Measurements from ENCODE around the genes SLC10A1 and SLC8A3.

- PRO-cap: no peak
Measured at GRCh38 chr14:68652039-68652454, 140.8 kb downstream of the ZFP36L1 start.

DNA sequence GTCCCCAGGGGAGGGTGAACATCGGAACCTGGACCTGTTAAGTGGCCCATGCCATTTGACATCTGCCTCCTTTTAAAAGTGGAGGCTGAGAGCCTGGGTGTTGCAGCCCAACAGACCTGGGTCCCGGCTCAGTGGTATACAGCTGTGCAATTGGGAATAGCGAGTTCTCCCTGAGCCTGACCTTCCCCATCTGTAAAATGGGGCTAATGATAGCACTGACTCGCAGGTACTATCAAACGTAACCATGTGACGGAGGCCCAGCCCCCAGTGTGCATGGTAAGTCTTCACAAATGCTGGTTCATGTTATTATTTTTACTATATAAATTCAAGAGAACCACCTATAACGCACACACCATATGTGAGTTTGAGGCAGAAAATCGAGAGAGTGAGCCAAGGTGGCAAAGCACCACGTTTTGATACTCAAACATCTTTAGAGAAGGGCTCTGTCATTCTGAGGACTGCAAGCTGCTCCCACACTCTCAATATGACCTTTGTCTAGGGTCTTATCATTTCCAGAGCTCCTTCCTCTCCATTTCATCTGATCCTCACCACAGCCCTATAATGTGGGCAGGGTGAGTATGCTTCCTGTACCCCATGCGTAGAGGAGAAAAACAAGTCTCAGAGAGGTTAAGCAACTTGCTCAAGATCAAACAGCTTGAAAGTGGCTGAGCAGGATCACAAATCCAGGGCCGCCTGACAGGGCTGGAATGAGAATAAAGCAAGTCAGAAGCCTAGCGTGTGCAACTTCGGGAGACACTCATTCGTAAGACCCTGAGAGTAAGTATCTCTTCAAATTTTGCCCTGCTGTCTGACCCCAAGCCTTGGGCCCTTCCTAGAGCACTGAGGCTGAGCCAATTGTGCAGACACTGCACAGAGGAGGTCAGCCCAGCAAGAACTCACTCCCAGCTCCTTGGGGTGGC, 10.9 kb downstream of the ZFP36L1 start:
- PRO-cap: no peak

DNA sequence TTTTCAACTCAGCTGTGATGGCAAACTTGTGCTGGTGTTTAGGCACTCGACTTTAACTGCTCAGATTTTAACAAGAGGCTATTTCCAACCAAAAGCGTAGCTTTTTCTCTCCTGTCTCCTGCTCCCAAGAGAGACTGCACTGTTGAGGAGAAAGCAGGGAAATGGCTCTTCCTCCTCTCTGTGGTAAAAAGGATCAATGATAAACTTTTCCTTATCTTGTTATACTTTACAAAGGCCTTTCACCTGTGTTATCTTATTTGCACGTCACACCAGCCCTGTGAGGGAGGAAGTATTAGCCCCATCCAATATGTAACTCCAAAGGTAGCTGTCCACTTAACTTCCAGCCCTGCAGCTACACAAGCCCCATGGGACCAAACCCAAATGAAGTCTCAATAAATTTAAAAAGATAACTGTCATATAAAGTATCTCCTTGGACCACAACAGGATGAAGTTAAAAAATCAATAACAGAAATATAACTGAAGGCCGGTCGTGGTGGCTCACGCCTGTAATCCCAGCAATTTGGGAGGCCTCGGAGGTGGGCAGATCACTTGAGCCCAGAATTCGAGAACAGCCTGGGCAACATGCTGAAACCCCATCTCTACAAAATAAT, 32.9 kb upstream of the ZFP36L1 start:
- PRO-cap: no peak

DNA sequence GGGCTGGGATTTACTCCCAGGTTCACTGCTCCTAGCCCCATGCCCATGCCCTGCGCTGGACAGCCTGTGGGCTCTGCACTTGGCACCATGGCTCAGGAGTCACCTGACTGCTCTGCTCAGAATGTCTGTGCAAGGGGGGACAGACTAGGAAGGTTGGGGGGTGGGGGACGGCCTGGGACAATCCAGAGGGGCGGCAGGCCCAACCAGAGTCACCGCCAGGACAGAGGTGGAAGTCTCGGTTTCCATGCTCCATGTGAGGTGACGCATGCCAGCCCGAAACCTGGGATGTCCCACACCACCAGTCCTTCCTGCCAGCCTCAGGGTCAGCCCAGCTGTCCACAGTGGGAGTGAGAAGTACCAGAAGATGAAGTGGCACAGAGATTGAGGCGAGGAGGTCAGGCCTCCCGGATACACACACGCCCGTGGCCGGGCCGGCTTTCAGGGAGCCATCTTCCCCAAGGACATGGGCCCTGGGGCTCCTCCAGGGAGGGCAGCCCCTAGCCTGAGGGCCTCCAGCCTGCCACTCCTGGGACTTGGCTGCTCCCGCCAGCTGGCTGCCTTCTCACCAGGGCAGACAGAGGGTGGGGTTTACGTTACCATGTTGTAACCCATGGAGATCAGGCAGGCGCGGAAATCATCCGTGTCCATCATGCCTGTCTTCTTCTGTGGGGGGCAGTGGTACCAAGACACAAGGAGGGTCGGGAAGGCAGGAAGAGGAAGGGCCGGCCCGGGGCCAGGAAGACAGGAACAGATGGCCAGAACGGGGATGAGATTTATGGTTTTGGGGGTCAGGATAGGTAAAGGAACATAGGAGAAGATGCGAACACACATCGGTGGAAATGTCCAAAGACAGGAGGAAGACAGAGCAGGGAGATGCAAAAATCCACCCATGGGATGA, 85.2 kb upstream of the ZFP36L1 start:
- PRO-cap: no peak

GRCh38 chr14:68929926-68930328, 49.2 kb downstream of the ACTN1 start:
- PRO-cap: no peak

DNA sequence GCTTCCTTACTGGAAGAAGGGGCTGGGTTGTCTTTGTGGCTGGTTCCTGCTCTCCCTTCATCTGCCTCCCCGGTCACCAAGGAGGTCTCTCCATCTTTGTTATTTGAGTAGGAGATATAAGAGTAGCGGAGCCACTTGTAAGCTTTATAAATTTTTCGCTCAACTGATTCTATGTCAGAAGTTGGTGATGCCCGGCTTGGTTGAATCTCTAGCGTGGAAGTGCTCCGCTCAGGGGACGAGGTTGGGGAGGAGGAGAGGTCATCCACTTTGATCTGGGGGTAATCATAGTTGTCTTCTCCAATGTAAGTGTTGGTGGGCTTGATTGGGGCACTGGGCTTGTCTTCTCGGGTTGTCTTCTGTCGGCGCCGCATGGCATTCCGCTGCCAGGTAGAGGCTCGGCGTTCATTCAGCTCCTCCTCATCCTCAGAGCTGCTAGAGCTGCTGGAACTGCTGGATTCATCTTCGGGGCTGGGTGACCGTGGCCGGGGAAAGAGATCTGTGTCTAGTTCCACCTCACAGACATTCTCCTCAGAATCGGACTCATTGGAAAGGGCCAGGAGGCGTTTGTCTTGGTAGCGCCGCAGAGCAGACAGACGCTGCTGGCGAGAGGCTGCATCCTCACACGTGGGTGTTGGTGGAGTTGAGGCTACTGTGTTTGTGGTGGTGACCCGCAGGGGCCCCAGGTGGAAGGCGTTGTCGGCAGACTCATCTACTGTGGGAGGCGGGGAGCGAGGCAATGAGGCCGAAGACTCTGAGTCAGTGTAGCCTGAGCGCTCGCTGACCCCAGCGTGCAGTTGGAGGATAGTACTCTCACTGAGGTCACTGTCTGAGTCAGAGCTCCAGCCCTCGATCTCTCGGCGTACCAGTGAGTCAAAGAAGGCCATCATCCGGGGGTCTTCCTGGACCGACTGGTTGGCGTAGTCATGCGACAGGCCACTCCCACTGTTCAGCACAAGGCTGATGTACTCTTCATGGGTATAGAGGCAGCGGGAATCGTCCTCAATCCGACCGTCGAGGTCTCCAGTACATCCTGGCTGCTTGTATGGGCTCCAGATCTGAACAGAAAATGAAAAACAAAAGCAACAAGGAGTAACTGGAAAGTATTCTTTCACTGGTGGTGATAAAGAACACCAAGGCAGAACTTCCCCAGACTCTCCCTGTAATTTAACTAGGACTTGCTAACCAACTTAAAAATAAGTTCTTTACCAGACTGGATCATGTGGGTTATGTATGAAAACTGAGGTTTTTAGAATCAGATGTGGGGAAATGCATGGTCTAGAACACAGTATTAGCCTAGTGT, 75.9 kb upstream of the ACTN1 start:
- PRO-cap: no peak

DNA sequence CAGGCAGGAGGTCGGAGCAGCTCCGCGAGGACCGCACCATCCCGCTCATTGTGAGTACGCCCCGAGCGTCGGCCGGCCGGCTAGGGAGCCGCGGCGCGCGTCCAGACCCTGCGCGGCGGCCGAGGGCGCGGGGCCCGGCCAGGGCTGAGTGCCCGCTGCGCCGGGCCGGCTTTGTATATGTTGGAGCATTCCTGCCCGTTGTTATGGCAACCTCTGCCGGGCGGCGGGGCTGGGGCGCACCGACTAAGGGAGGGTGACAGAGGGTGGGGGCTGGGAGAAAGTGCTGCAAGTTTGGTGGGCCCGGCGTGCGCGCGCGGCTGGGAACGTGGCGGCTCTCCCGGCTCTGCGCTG, 435 bp downstream of the GALNT16 start:
- PRO-cap: bidirectional peak, plus-strand start at position 256 of the sequence, minus-strand start at position 150 of the sequence

GRCh38 chr14:69354200-69354864, 43.8 kb downstream of the ERH start:
- PRO-cap: no peak

- PRO-cap: no peak
Measured at GRCh38 chr14:69397777-69398179, 321 bp downstream of the ERH start.

DNA sequence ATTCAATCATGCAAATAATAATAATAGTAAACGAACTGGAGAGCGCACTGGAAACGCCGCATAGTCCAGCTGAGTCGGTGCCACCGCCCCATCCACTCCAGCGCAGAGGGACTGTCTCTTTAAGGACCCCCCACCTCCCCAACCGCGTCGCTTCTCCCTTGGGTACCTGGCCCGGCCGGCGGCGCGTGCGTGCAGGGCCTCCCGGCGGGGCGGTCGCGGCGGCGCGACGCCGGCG, 213 bp upstream of the SUSD6 start:
- PRO-cap: bidirectional peak, plus-strand start outside the sequence, minus-strand start at position 156 of the sequence

DNA sequence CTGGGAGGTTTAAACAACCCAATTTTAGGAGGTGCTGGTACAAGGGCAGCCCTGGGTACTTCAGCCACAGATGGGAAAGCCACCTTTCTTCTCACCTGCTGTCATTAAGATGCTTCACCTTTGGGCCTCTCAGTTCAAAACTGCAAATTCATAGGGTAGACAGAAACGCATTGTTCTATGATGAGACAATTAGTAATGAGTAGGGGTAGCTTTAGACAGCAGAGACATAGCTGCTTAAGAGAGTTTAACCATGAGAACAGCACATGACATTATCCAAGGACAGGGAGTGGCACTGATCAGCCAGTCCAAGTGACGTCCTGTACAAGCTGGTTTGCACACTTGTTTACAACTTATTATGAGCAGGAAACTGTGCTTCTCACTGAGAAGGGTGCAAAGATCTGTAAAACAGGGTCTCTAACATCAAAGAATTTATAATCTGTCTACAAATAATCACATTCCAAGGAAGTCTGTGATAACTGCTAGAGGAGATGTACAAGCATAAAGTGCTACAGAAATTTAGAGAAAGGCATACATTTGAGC, 11.2 kb upstream of the SRSF5 start:
- PRO-cap: no peak

DNA sequence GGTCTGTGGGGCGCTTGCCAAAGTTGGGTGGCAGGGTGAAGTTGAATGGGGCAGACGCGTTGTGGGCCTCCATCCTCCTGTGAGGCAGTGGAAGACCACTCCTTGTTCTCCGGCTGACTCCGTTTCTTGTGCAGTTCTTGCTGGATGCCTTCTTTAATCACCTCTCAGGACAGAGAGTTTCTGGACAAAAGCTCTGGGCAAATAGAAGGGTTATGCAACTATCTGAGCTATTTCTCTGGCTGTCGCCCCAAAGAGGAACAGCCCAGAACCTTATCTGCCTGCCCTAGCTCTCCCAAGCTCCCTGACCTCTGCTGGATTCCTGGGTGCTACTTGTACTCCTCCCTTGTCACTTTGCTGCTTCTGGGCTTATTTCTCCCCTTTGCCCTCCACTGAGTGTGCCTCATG, at the start of gene SLC10A1:
SLC10A1 (minus strand) TSS at position 159 of the 405 bp plus-strand sequence.
- PRO-cap: no peak

DNA sequence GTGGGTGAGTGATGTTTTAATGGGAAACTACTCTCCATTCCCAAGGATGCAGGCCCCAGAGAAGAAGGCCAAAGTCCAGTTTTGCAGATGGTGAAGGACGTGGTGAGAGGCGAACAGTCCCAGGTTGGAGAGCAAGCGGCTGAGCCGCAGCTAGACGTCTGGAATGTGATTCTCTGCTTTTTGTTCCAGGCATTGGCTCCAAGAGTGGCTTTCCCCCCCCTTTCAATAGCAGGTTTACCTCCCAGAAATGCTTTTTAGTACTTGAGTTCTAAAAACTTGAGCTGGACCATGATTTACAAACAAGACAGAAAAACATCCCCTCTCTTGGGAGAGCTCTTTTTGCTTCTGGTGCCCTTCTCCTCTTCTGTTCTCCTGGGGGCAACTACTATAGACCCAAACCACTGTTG, 64.3 kb downstream of the SMOC1 start:
- PRO-cap: no peak

- PRO-cap: no peak
Measured at GRCh38 chr14:69999433-70000041, 120.3 kb downstream of the SMOC1 start.

DNA sequence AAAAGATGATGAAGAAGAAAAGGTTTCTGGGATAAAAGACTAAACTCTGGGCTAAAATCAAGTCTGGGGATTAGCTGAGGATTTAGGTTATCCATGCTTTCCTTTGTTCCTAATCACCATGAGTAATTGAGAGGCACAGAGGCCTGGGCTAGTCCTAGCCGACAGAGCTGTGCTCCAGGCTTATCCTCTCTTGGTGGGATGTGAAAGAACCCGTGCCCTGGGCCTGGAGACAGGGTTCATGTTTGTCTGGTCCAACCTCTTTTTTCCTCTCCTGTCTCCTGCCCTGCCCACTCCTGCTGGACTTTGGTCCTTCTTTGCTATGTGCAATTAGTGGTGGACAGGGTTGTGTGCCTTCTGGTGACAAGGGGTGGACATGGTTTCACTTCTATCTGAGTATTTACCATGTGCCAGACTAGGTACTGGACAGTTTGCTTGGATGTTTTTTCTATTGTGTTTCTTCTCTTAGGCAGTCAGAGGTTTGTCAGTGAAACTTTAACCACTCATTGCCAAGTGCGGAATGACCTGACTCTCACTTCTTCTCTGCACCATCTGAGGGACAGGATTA, 126.1 kb downstream of the SMOC1 start:
- PRO-cap: no peak

GRCh38 chr14:70188258-70189567, at the start of gene SLC8A3:
TSS of gene SLC8A3 (minus strand) at chr14:70188951.
- PRO-cap: bidirectional peak, plus-strand start at chr14:70189124, minus-strand start at chr14:70188959

DNA sequence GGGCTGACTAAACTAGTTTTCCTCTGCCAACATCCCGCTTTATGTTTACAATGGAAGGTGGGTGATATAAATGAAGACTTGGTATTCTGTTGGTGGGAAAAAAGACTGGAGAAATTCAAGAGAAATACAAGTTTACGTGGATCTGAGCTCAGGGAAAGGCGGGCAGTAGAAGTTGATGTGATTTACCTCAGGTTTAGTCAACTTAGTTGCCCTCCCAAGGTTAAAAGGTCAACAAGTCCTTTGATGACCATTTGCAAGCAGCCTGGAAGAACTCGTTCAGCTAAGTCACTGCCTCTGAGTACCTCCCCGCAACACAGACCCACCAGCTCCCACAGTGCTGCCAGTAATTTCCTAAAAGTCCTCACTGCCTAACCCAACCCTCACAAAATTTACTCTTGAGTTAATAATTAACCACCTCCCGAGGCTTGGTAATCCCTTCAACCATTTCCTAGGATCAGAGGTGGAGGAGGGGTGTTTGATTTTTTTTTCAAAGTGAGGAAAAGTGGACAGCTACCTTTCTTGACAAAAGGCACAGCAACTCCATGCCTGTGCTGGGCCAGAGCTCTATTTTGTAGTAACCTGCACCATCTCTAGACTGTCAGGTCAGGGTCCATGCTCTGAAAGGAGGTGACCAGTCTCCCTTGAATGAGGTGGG, 55.8 kb downstream of the MAP3K9 start:
- PRO-cap: no peak

DNA sequence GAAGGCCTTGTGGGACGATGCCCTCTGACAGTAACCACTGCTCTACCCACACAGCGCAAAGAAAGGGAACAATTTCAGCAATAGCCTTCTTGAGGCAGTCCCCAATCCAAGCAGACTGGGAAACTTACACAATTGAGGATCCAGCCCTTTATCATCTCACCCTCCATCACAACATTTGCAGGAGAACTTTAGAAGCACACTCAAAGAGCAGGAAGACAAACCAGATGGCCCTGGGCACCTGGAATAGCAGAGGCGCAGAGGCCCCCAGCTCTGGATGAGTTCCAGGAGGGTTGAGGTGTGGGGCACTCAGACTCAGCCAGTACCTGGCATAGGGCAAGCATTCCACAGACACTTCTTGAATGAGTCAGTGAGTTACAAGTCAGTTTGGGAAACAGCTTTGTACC, 54.5 kb downstream of the MAP3K9 start:
- PRO-cap: no peak

- PRO-cap: no peak
Measured at GRCh38 chr14:70905310-70905703, 2.0 kb upstream of the PCNX1 start.

DNA sequence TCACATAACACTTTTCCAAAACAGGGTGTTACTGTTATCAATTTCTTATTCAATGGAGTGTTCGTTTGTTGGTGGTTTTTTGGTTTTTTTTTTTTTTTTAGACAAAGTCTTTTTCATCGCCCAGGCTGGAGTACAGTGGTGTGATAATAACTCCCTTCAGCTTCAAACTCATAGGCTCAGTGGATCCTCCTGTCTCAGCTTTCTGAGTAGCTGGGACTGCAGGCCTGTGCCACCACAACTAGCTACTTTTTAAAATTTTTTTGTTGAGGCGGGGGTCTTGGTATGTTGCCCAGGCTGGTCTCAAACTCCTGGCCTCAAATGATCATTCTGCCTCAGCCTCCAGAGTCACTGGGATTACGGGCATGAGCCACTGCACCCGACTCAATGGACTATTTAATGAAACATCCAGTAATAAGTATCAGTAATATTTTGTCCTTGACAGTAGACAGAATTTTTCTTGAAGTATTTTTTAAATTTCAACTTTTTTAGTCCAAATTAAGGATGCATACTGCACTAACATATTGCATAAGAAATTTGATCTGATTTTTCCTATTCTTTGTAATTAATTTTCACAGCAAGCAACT, 11.6 kb downstream of the PCNX1 start:
- PRO-cap: no peak

Data from neural crest cell (in vitro differentiated cells).